ENCODE data around the gene NBPF4.

DNA sequence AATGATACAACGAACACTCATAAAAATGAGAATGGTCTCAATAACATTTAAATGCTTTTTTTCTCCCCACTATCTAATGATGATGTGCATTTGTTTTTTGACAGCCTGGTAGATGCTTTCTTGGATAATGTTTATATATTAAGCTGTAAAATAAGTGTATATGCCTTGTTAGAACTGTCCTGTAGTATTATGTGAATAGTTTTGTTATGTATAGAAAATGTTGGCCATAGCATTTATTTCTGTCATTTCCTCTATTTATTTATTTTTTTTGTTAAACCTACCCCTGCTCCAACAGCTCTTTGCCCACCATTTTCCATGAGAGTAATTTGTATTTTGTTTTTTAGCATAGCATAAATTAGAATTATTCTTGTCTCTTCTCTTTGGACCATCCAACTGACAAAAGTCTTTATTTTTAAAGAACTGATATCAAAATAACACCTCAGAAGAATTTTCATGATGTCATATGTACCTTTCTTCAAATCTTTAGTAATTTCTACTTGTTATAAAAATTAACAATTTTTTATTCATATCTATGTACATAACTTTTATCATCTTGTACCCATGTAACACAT, 663.1 kb downstream of the AMY1C start:
- PRO-cap: no peak

- PRO-cap: no peak
These were observed 291.5 kb downstream of the VAV3 start for GRCh38 chr1:107673354-107673919.

DNA sequence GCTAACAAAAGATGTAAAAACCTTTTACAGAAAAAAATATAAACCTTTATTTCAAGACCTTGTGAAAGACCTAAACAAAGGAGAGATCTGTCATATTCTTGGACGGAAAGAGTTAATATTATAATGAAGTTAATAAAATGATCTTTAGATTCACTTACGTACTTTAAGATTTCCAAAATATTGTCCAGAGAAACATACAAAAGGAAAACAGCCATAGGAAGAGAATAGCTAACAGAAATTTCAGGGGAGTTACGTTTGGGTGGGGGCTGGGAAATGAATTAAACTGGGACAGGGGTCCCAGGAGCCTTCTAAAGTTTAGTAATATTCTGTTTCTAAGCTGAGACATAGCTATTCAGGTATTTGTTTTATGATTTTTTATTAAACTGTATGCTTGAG, 94.0 kb downstream of the SLC25A24 start:
- PRO-cap: no peak

- PRO-cap: no peak
These were observed at the start of gene NBPF4 for GRCh38 chr1:108243901-108244283. Gene NBPF4, minus strand, starts transcription at chr1:108244076.

DNA sequence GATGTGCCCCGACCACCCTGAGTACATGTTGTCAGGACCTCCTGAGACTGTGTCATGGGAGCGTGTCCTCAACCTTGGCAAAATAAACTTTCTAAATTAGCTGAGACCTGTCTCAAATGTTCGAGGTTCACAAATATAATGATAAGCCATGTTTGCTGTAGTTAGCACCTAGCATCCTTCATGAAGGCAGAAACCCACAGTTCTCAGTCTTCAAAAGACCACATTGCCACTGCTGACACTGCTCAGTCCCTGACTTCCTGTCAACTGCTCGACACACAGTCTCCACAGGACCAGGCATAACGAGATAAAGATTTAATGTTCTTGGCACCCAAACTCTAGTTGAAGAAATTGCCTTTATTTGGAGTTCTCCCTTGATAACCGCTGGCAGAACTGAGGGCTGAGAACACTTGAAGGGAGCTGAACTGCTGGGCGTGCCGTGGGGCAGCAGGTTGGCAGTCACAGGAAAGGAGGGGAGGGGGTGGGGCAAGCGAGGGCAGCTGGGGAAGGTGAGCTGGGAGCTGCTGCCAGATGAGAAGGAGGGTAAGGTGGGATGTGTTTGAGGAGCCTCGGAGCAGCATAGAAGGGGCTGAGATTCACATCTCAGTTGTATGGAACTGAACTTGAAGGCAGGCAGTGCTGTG, 16.0 kb downstream of the HENMT1 start:
- PRO-cap: no peak

GRCh38 chr1:108645452-108646183, 15.3 kb downstream of the HENMT1 start:
- PRO-cap: no peak

DNA sequence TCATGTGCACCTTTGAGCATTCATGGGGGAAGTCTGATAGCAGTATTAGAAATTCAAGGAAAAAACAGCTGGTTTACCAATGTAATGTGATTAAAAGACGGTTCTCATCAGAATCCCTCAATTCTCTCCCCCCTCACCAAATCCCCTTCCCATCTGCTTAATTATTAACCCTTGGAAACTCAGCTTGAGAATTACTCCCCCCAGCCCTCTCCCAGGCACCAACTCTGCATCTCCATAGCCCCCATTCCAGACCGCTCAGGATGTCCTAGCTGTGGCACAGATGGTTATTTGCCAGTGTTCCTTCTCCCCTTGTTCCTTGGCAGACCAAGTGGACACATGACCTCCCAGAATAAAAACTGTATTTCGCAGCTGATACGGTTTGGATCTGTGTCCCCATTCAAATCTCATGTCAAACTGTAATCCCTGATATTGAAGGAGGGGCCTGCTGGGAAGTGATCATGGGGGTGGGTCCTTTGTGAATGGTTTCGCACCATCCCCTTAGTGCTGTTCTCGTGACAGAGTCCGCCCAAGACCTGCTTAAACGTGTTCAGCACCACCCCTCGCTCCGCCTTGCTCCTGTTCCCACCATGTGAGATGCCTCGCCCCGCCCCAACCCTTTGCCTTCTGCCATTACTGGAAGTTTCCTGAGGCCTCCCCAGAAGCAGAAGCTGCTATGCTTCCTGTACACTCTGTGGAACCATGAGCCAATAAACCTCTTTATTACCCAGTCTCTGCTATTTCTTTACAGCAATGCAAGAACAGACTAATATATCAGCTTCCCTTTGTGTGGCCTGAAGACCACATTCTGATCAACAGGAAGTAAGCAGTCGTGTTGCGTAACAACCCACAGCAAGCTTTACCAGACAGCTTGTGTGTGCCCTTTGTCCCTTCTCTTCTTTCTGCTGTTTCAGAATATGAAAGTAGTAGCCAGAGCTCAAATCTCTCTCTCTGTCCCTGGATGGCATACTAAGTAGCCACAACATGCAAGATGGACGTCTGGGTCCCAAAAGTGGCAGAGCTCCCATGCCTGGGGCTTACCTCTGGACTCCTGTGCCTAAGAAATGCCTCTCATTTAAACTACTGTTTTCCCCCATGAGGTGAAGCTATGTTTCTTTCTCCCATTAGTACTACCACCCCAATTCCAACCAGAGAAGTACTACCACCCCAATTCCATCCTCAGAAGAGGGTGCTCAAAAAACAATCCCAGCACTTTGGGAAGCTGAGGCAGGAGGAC, 14.3 kb downstream of the HENMT1 start:
- PRO-cap: no peak

GRCh38 chr1:108816002-108816899, 40.6 kb downstream of the AKNAD1 start:
- PRO-cap: no peak

- PRO-cap: no peak
These were observed 6.1 kb upstream of the AKNAD1 start for GRCh38 chr1:108863019-108863289.

DNA sequence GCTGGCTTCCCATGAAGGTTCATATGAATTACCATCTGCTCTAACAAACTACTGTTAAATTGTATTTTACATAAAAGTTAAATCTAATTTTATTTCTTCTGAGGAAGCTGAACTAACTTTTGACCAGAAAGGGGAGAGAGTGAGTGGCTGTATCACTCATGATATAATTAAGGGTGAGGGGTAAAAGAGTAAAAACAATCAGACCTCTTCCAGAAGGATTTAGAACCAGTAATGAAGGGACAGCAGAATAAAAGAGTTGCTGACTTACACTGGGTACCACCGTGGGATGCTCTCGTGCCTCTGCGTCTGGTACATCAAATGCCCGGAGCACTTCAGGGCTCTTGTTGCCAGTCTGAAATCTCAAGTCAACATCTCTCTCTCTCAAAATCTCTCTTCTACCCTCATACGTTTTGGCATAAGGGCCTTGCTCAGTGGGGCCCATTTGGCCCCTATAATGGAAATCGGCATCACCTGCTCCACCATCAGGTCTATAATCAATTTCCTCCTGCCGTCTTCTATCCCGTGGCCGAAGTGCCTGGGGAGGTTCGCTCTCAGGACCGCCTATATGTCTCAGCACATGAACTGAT, 26.4 kb downstream of the CLCC1 start:
- PRO-cap: no peak

DNA sequence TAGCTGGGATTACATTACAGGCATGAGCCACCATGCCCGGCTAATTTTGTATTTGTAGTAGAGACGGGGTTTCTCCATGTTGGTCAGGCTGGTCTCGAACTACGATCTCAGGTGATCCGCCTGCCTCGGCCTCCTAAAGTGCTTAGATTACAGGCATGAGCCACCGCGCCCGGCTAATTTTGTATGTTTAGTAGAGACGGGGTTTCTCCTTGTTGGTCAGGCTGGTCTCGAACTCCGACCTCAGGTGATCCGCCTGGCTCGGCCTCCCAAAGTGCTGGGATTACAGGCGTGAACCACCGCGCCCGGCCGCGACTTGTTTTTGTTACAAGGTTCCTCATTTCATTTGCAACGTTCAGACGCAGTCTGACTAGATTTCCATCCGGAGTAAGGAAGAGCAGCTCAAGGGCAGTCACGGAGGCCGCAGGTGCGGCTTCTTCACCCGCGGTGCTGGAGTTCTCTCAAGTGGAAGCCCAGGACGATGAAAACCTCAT, 529 bp upstream of the TMEM167B start:
- PRO-cap: no peak

GRCh38 chr1:109131951-109132650, 18.2 kb downstream of the ELAPOR1 start:
- PRO-cap: no peak

- PRO-cap: no peak
These were observed 21.0 kb downstream of the ELAPOR1 start for GRCh38 chr1:109134955-109135222.

GRCh38 chr1:109192471-109193097, 21.1 kb upstream of the SARS1 start:
- PRO-cap: no peak

DNA sequence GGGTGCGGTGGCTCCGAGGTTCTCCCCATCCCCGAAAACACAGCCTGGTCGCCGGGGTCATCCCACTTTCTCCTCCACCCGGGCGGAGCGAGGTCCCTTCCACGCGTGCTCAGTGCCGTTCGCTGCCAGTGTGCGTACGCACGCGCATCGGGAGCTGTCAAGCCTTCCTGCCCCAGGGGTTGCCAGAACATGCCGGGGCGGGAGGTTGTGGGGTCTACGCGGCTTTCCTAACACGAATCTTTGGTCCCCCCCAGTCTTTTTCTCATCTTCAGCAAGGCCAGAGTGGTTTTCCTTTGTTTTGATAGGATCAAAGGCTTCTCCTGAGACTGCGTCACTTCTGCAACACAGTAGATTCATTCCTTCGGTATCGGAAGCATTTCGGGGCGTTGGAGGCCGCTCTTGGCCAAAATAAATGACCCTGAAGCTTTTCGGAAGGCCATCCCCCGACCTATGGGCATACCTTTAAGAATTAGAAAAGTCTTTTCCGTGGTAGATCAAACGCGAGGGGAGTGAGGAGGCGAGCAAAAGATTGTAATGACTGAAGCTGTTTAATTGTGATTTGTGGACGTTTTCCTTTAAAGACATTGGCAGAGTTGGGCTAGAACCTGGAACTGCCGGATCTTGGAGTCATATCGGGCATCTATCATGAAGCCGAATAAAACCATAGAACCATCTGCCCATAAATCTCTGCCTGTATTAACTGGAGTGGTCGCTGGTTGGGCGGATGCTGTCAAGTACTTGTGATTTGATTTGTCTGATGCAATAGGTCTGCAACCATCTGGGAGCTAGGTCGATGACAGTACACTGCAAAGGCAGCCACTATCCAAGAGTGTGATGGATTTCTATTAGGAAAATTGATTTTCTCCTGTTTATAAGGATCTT, 765 bp downstream of the SARS1 start:
- PRO-cap: bidirectional peak, plus-strand start at position 185 of the sequence, minus-strand start at position 94 of the sequence; unidirectional peak, minus-strand start at position 698 of the sequence

- PRO-cap: no peak
These were observed 15.9 kb downstream of the SARS1 start for GRCh38 chr1:109229154-109230479.

- PRO-cap: no peak
These were observed 10.5 kb downstream of the CELSR2 start for GRCh38 chr1:109259595-109260512.

DNA sequence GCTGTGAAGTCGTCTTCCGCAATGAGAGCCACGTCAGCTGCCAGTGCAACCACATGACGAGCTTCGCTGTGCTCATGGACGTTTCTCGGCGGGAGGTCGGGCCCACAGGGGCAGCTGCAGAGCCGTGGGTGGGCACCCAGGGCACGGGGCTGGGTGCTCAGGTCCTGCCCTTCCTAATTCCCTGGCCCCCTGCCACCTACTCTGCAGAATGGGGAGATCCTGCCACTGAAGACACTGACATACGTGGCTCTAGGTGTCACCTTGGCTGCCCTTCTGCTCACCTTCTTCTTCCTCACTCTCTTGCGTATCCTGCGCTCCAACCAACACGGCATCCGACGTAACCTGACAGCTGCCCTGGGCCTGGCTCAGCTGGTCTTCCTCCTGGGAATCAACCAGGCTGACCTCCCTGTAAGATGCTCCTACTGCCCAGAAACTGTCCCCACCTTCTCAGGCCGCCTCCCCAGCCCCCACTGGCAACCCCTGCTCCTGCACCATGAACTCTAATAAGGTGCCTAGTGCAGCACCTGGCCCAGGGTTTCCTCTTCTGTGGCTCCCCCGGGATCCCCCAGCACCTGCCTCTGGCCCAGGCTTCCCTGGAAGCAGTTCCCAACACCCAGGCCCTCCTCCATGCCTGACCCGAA, 13.1 kb downstream of the PSRC1 start:
- PRO-cap: no peak

DNA sequence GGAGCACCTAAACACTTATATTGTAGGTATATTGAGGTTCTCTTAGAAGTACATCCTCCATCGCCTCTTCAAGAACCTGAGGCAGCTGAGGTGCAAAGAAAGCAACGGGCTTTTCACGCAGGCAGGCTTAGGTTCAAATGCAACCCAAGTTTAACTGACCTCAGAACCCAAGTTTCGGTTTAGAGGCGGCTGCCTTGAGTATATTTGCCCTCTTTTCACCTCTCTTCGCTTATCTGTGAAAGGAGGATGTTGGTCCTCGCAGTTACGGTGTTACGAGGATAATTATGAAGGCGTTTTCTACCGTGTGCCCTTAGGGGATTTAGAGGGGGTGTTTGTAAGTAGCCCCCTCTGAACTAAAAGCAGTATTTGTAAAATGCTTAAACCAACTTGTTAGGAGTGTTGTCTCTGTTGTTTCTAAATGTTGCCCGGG, 690 bp upstream of the PSRC1 start:
- PRO-cap: no peak

DNA sequence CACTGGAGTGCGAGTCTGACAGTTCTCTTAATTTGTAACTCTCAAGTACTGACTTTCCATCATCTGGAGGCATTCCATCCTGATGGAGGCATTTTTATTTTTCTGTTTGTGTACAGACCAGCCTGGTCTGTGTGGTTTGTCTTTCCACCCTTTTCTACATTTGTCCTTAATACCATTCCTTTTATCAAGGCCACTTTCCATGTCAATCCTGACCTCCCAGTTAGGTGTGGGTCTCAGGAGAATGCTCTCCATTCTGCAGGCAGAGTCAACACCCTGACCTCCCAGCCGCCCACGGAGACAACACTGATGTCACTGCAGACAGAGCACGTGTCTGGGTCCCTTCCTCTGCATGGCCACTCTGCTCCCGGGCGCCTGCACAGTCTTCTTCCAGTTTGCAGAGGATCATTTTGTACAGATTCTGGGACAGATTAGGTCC, 8.3 kb downstream of the MYBPHL start:
- PRO-cap: no peak